ENCODE measurements around the genes LRP1, R3HDM2, INHBC, OS9, CDK4 and AVIL.

- RRBS = no CpG with 5 or more reads among the region's 31 CpGs
Observed at GRCh38 chr12:57109968-57111097, 829 bp downstream of the STAT6 start.

DNA sequence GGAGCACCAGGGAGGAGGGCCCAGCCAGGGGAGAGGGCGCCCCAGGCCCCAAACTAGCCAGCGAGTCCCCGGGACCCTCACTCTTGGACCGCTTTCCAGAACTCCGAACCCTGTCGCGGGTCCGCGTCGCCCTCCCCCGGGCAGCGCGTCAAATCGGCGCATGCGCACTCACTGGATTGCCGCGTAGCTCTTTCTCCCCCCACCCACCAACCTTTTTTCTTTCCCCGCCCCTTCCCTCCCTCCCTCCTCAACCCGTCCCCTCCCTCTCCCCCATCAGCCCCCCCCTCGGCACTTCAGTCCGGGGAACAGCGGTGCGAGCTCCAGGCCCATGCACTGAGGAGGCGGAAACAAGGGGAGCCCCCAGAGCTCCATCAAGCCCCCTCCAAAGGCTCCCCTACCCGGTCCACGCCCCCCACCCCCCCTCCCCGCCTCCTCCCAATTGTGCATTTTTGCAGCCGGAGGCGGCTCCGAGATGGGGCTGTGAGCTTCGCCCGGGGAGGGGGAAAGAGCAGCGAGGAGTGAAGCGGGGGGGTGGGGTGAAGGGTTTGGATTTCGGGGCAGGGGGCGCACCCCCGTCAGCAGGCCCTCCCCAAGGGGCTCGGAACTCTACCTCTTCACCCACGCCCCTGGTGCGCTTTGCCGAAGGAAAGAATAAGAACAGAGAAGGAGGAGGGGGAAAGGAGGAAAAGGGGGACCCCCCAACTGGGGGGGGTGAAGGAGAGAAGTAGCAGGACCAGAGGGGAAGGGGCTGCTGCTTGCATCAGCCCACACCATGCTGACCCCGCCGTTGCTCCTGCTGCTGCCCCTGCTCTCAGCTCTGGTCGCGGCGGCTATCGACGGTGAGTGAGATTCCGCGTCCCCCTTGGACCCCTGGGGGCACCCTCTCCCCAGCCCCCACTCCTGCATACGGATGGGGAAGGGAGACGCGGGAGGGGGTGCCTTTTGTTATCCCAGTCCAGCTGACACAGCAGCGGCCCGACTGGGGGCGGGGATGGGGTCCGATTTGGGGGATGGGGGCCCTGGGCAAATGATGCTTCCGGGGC is at the start of gene LRP1:
Gene LRP1 (plus strand): TSS at position 291 of the 1,043 bp plus-strand sequence.
- RRBS = under 1% methylated on average over 13 of the region's 59 CpGs

GRCh38 chr12:57140984-57141669 is 12.8 kb downstream of the LRP1 start:
- RRBS = no CpG with 5 or more reads among the region's 10 CpGs

DNA sequence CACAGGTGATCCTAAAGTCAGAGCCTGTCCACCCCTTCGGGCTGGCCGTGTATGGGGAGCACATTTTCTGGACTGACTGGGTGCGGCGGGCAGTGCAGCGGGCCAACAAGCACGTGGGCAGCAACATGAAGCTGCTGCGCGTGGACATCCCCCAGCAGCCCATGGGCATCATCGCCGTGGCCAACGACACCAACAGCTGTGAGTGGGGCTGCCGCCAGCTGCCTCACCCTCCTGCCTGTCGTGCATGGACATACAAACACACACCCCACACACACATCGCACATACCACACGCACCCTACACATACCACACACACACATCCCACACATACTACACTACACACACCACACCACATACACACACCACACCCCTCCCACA is 25.3 kb upstream of the NXPH4 start:
- RRBS = no CpG with 5 or more reads among the region's 15 CpGs

- RRBS = 70% methylated on average over 4 of the region's 8 CpGs
Observed at GRCh38 chr12:57211759-57212031, 4.9 kb upstream of the NXPH4 start.

GRCh38 chr12:57226794-57227350 is 2.6 kb upstream of the SHMT2 start:
- RRBS = no CpG with 5 or more reads among the region's 30 CpGs

DNA sequence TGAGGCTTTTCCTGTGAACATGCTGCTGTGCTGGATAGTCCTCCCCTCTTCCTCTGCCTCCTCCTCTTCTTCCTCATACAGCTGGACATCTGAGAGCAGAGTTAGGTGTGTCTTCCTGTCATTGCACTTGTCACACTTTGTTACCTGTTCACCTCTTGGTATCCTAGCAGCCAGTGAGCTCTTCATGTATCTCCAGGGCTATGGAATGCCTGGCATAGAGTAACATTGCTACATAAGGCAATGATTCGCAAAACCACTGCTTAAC is 1.9 kb upstream of the SHMT2 start:
- RRBS = no CpG with 5 or more reads among the region's 1 CpG

- RRBS = 1% methylated on average over 67 of the region's 105 CpGs
Observed at GRCh38 chr12:57430201-57431365, at the start of gene R3HDM2. Gene R3HDM2 (minus strand): TSS chr12:57431043.

GRCh38 chr12:57434314-57435231 is at the start of gene INHBC:
Gene INHBC (plus strand): TSS chr12:57434784.
- RRBS = no CpG with 5 or more reads among the region's 9 CpGs

- RRBS = no CpG with 5 or more reads among the region's 6 CpGs
Observed at GRCh38 chr12:57451147-57451749, 3.9 kb upstream of the INHBE start.

DNA sequence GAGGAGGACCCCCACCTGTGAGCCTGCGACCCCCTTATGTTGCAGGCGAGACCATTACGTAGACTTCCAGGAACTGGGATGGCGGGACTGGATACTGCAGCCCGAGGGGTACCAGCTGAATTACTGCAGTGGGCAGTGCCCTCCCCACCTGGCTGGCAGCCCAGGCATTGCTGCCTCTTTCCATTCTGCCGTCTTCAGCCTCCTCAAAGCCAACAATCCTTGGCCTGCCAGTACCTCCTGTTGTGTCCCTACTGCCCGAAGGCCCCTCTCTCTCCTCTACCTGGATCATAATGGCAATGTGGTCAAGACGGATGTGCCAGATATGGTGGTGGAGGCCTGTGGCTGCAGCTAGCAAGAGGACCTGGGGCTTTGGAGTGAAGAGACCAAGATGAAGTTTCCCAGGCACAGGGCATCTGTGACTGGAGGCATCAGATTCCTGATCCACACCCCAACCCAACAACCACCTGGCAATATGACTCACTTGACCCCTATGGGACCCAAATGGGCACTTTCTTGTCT is 1.4 kb downstream of the INHBE start:
- RRBS = no CpG with 5 or more reads among the region's 8 CpGs

DNA sequence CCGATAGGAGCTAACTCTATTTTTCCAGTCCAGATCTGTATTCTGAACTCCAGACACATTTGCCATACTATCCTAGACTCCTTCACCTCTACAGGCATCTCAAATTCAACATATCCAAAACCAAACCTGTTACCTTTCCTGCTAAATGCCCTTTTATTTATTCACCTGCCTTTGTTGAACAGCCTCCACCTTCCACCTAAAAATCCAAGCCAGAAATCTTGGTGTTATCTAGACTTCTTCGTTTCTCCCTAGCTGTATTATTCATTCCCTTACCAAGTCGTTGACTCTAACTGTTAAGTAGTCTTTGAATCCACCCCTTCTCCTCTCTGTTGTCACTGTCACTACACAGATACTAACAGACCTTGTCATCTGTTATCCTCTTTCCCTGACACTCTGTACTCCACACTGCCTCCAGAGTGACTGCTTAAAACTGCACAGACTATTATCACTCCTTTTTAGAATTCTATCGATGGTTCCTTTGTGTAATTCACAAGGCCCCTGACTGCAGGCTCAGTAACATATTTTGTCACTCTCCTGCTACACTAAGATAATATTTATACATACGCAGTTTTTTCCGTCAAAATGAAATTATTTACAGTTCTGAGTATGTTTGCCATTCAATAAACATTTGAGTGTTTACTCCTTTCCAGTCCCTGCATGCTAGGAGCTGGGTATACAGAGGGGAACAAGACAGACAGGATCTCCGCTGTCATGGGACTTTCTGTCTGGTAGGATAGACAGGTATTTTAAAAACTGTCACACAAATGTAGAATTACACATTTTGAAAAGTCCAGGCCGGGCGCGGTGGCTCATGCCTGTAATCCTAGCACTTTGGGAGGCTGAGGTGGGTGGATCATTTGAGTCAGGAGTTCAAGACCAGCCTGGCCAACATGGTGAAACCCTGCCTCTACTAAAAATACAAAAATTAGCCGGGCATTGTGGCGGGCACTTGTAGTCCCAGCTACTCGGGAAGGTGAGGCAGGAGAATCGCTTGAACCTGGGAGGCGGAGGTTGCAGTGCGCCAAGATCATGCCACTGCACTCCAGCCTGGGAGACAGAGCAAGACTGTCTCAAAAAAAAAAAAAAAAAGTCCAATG is 3.7 kb downstream of the MARS1 start:
- RRBS = no CpG with 5 or more reads among the region's 16 CpGs

- RRBS = 96% methylated on average over 1 of the region's 15 CpGs
Observed at GRCh38 chr12:57608775-57609568, 2.3 kb upstream of the ARHGEF25 start.

DNA sequence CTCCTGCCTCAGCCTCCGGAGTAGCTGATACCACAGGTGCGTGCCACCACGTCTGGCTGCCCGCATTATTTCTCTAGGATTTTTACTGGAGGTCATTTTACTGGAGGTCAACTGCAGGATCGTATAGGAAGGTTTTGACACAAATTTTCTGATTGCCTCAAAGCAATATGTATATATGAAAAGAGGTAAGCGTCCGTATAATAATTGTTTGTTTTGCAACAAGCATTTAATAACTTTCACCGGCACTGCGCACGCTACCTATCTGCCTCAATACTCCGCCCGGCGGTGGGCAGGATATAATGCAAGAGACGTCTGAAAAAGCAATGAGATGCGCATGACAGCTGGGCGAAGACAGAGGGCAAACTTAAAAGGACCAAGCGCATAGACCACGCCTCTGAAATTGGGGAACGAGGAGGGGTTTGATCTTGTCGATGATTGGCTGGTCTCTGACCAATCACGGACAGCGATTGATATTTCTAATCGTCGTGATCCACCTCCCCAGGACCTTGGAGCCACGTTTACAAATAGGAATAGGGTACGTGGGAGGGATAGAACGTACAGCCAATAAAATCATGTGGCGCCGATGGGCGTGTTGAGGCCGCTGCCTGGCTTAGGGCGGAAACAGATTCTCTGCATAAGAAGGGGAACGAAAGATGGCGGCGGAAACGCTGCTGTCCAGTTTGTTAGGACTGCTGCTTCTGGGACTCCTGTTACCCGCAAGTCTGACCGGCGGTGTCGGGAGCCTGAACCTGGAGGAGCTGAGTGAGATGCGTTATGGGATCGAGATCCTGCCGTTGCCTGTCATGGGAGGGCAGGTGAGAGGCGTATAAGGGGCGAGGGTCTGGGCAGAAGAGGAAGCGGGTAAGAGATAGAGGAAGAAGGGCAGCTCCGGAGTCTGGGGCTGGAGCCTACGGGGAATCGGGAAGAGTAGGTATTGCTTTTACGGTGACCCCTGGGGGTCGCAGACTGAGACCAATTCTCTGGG is at the start of gene OS9:
Gene OS9 (plus strand): TSS at position 624 of the 985 bp plus-strand sequence.
- RRBS = 0% methylated on average over 3 of the region's 51 CpGs

GRCh38 chr12:57741704-57742387 is 3.0 kb upstream of the TSPAN31 start:
- RRBS = no CpG with 5 or more reads among the region's 10 CpGs

GRCh38 chr12:57751427-57752075 is 559 bp downstream of the CDK4 start:
- RRBS = no CpG with 5 or more reads among the region's 18 CpGs

DNA sequence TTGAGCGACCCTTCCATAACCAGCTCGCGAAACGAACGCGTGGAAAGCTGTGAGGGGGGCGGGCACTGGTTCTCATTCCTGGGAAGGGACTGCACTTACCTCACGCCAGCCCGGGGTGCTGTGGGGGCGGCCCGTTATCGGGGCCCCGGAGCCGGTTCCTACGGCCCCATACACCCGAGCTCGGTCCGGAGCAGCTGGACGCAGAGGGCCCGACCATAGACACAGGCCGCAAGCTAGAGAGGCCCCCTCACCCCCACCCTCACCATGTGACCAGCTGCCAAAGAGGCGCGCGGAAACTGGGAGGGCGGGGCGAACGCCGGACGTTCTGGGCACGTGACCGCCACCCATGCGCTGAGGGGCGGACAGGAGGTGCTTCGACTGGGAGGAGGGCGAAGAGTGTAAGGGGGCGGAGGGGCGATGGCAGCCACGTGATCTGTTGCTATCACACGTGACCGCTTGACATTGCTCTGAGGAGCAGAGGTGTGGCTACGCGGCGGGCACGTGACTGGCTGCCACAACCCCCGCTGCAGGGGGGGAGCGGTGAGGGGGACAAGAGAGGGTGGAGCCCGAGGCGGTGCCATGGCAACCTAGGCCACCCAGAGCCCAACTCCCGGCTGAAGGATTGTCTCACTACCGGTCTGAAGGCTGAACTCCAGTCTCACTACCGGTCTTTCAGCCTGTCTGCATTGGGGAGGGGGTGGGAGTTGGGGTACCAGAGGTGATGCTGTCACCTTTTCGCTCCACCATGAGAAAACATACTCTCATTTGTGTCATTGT is at the start of gene CDK4:
Gene CDK4 (minus strand): TSS at position 235 of the 777 bp plus-strand sequence.
- RRBS = no CpG with 5 or more reads among the region's 52 CpGs

GRCh38 chr12:57756230-57756659 is 1.3 kb downstream of the MARCHF9 start:
- RRBS = no CpG with 5 or more reads among the region's 7 CpGs

- RRBS = no CpG with 5 or more reads among the region's 9 CpGs
Observed at GRCh38 chr12:57818176-57819339, at the start of gene AVIL. Gene AVIL (minus strand): TSS chr12:57818734.

DNA sequence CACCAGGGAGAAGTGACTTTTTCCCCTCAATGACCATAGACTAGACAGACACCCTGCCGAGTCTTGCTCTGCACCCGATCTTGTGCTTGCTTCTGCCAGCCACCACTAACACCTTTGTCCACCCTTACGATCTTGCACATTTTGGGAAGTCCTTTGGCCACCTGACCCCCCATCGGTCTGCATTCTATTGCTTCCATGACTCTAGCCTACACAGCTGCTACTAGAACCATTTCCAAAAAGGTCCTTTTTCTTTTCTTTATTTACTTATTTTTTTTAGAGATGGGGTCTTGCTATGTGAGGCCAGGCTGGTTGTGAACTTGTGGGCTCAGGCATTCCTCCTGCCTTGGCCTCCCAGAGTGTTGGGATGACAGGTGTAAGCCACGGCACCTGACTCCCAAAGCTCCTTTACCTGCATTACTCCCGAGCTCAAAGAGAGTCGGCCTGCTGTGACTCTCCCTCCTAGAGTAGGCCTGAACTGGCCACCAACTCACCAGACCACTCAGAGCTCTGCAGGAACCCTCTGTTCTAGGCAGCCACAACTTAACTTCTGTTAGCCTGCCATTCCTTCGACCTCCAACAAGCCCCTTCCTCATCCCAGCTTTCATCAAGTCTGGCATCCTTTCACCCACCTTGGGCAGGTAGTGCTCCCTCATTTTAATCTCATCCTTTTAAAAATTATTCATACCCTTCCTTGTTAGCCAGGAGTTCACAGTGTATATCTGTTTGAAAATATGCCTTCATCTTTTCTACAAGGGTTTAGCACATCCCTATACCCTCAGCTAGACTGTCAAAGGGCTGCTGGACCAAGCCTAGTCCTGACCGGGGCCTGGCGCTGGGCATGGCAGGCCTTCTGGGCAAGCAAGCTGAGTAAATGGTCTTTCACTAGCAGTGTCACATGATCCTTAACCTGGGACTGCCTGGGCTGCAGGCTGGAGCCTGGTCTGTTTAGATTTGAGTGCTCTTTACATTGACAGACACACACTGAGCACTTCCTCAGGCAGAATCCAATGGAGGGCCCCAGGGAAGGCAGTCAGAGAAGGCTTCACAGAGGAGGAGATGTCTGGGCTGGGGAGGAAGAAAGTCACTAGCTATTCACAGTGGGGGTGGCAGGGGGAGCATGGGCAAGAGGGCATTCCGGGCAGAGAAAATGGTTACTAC is 6.6 kb upstream of the AVIL start:
- RRBS = no CpG with 5 or more reads among the region's 11 CpGs

Measured in renal cortical epithelial cell (primary cell).